Bronchus fibroblast of lung (primary cell): ENCODE results near the genes RPS13, NUCB2, USH1C, MYOD1, SERGEF, SAA2 and SPTY2D1.

DNA sequence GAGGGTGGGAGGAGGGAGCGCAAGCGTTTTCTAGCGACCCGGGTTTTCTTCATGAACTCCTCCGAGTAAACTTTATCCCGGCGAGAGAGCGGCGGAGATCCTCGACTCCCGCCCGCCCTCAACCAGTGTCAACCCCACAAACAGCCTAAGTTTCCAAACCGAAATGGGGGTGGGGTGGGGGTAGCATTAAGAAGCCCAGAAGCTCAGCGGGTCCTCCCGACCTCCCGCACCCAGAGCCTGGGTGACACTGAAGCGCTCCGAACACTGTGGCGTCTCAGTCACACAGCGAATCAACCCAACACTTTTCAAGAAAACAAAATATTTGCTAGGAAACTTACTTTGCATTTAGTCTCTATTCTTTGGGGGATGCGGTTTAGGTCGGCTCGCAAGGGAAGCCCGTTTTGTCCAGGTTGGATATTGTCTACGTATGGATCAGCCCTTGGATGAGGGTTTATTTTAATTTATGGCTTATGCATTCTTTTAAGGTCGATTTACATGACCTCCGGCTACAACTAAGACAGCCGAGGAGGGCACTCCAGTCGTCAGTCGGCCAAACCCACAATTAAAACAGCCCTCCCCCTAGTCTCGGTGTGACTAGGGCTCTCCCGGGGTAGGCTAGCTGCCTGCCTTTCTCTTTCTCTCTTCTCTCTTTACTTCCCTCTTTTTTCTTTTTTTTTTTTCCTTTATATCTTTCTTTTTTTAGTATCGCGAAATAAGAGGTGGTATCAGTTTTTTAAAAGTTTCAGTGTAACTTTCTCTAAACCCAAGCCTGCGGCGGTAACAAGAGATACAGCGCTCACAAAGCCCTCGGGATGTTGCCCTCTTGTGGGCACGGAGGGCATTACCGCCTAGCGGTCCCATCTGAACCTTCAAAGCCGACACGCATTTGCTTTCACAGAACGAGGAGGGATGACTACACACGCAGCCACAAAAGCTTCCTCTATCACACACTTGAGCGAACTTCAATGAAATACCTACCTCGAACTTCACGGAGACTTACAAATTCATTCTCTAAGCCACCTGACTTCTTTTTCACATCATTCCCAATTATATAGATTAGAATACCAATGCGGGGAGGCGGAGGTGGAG lies 132.5 kb upstream of the C11orf58 start:
- RAMPAGE, long total RNA = no peak

GRCh38 chr11:16803938-16804873 lies 65.8 kb downstream of the C11orf58 start:
- RAMPAGE, long total RNA = no peak

- RAMPAGE, long total RNA = no peak
Observed at GRCh38 chr11:16807290-16807893, 68.9 kb downstream of the C11orf58 start.

GRCh38 chr11:16968954-16969691 lies 45.1 kb downstream of the PLEKHA7 start:
- RAMPAGE, long total RNA = no peak

GRCh38 chr11:17076483-17077016 lies 917 bp downstream of the RPS13 start:
- RAMPAGE, long total RNA = no peak

GRCh38 chr11:17077017-17077768 lies at the start of gene RPS13:
TSS of gene RPS13 (minus strand) at chr11:17077667.
- RAMPAGE, long total RNA = start-site peak on the minus strand at chr11:17077647-17077708, 9,831 and 9,979 reads in 2 replicates

- RAMPAGE, long total RNA = no peak
Observed at GRCh38 chr11:17143381-17143725, 64.4 kb downstream of the PIK3C2A start.

GRCh38 chr11:17276047-17277169 lies at the start of gene NUCB2:
TSS of gene NUCB2 (plus strand) at chr11:17276739.
- RAMPAGE, long total RNA = start-site peak on the plus strand at chr11:17276734-17276798, 2,162 and 1,767 reads in 2 replicates

- RAMPAGE, long total RNA = no peak
Observed at GRCh38 chr11:17311684-17312188, 35.2 kb downstream of the NUCB2 start.

GRCh38 chr11:17356420-17357113 lies 5.0 kb downstream of the NCR3LG1 start:
- RAMPAGE, long total RNA = no peak

GRCh38 chr11:17544046-17544715 lies at the start of gene USH1C:
TSS of gene USH1C (minus strand) at chr11:17544416.
- RAMPAGE, long total RNA = no peak

- RAMPAGE, long total RNA = no peak
Observed at GRCh38 chr11:17719203-17719752, at the start of gene MYOD1. TSS of gene MYOD1 (plus strand) at chr11:17719571.

GRCh38 chr11:18012837-18013903 lies at the start of gene SERGEF:
TSS of gene SERGEF (minus strand) at chr11:18013047.
- RAMPAGE, long total RNA = no peak

- RAMPAGE, long total RNA = no peak
Observed at GRCh38 chr11:18248299-18249023, at the start of gene SAA2. TSS of gene SAA2 (minus strand) at chr11:18248668.

DNA sequence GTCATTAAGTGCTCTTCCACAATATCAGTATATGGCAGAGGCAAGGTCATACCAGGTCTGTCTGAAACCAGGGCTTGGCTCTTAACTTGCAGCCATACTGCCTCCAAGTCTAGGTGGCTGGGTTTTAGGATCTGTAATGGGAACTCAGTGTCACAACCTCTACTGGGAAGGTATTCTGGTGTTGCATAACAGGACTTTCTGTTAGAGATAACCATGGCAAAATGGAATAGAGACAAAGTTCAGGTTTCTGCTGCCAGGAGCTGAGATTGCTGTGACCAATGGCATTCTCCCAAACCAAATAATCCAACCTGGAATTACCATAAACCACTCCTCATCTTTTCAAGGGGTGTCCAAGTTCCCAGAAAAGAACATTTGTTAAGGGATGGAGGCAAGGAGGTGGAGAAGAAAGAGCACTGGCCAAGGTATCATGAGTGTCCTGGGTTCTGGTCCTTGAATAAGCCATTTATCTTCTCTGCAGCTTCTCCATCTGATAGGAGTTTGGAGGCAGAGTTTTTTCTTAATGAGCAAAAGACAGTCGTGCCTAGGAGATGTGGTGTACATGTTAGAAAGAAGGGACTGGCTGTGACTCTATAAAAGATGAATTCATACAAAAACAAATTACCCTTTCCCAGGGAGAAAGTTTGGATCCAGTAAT lies 6.7 kb upstream of the SAA1 start:
- RAMPAGE, long total RNA = no peak

DNA sequence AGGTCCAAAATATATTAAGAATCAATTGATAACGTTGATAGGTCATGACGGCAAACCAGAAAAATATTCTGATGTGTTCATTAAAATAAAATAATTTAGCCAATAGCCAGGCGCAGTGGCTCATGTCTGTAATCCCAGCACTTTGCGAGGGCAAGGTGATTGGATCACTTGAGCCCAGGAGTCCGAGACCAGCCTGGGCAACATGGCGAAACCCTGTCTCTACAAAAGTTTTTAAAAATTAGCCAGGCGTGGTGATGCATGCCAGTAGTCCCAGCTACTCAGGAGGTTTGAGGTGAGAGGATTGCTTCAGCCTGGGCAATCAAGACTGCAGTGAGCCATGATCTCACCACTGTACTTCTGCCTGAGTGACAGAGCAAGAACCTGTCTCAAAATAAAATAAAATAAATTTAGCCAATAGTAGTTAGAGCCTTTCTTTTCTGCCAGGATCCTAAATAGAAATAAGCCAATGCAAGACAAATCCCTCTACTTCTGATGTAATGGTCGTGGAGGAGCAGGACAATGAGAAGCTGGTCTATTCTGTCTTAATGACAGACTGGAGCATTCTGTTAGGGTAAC lies 12.2 kb downstream of the HPS5 start:
- RAMPAGE, long total RNA = no peak

DNA sequence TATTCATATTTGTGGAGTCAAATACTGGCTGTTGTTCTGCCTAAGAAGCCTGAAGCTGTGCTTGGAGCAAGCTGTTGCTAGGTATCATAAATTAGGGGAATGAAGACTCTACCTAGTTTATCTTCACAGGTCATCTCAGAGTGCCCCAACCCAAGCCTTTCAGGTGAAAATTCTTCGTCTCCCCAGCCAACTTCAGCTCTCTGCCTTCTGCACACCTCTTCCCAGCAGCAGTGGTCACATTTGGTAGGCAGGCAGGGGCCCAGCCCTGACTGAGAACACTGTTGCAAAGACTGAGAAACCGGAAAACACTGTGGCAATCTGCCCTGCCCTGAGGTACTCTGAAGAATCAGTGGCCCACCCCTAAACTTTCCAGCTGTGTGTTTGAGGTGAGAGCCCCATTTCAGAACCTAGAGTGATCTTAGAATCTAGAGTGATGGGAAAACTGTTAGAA lies 2.0 kb upstream of the LDHA start:
- RAMPAGE, long total RNA = no peak

GRCh38 chr11:18396406-18396676 lies 2.0 kb downstream of the LDHA start:
- RAMPAGE, long total RNA = no peak

- RAMPAGE, long total RNA = start-site peak on the minus strand at chr11:18634338-18634382, 55 and 330 reads in 2 replicates
Observed at GRCh38 chr11:18633823-18634654, at the start of gene SPTY2D1. TSS of gene SPTY2D1 (minus strand) at chr11:18634342.

DNA sequence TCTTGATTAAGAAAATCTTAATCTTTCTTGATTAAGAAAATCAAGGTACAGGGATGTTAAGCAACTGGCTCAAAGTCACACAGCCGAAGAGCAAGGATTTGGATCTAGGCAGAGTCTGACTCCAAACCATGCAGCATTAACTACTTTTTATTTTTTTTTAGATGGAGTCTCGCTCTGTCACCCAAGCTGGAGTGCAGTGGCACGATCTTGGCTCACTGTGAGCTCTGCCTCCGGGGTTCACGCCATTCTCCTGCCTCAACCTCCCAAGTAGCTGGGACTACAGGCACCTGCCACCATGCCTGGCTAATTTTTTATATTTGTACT lies 20.5 kb upstream of the SPTY2D1 start:
- RAMPAGE, long total RNA = no peak